ENCODE results near the gene LRGUK.

GRCh38 chr7:131945400-131945940 lies 389.0 kb upstream of the PODXL start:
- PRO-cap = no peak
- RAMPAGE, long total RNA = no peak

DNA sequence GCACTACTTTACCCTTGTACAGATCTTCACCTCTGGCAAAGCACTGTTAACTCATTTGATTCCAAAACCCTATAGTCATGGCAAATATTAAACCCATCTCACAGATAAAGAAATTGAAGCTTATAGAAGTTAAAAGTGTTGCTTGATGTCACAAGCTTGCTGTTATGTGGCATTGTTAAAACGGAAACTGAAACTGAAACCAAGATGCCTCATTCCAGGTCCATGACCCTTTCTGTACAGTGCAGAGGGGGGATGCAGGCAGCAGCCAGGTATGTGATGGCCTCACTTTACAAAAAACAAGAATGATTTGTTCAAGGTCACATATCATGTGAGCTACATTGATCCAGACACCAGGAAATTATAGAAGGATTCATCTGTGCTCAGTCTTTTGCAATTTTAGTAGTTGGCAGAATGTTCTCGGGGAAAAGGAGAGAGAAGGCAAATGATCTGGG lies 90.1 kb upstream of the PLXNA4 start:
- PRO-cap = no peak
- RAMPAGE, long total RNA = no peak

DNA sequence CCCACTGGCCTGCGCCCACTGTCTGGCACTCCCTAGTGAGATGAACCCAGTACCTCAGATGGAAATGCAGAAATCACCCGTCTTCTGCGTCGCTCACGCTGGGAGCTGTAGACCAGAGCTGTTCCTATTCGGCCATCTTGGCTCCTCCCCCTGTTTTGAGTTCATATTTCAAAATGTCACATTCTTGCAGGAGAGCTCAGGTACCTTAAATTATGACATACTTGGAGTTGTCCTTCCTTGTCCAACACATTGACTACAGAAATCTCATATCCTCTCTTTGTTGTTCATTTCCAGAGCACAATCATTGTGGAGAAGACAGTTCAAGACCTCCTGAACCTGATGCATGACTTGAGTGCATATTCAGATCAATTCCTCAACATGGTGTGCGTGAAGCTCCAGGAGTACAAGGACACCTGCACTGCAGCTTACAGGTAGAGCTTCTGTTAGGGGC lies 231.8 kb upstream of the LRGUK start:
- PRO-cap = no peak
- RAMPAGE, long total RNA = no peak

GRCh38 chr7:134126755-134127884 lies at the start of gene LRGUK:
Gene LRGUK, plus strand, starts transcription at chr7:134127340.
- PRO-cap = no peak
- RAMPAGE, long total RNA = no peak

GRCh38 chr7:134278780-134279223 lies 37.9 kb downstream of the SLC35B4 start:
- PRO-cap = no peak
- RAMPAGE, long total RNA = no peak

- PRO-cap = no peak
- RAMPAGE, long total RNA = no peak
Observed at GRCh38 chr7:134316179-134316294, 693 bp downstream of the SLC35B4 start.

GRCh38 chr7:134360042-134360535 lies 43.4 kb upstream of the SLC35B4 start:
- PRO-cap = no peak
- RAMPAGE, long total RNA = no peak

DNA sequence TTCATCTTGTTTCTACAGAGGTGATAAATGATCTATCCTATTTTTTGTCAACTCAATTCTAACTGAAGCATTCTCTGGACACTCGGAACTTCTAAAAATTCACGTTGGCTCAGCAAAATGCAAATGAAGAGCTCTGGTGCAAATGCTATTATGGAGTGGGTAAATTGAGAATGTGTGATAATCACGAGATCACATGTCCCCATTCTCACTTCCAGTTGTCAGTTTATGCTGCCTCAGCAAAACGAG lies 29.5 kb downstream of the AKR1B1 start:
- PRO-cap = no peak
- RAMPAGE, long total RNA = no peak

- PRO-cap = no peak
- RAMPAGE, long total RNA = no peak
Observed at GRCh38 chr7:134431642-134432236, 27.2 kb downstream of the AKR1B1 start.

GRCh38 chr7:134517224-134517684 lies 10.1 kb upstream of the AKR1B10 start:
- PRO-cap = no peak
- RAMPAGE, long total RNA = no peak

GRCh38 chr7:134533509-134533841 lies 6.1 kb downstream of the AKR1B10 start:
- PRO-cap = no peak
- RAMPAGE, long total RNA = no peak

GRCh38 chr7:134546948-134547350 lies 2.0 kb upstream of the AKR1B15 start:
- PRO-cap = no peak
- RAMPAGE, long total RNA = no peak

- PRO-cap = no peak
- RAMPAGE, long total RNA = no peak
Observed at GRCh38 chr7:134703777-134704153, 57.1 kb downstream of the BPGM start.

DNA sequence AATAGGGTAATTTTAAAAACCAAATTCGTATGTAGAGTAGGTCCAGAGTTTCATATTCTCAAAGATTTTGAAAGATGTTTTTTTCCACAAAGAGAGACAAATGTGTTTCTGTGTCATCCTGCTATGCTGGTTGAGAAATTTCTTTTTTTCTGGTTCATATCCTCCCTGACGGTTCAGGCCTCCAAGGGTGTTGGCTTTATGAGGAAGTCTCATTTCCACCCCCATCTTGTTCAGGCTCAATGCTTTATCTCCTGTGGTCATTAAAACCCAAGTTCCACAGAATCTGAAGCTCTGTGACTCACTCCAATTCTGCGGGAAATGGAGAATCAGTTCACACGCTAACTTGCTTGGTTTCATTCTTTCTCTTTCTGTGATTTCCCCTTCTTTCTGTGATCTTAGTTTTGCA lies 41.5 kb upstream of the CALD1 start:
- PRO-cap = no peak
- RAMPAGE, long total RNA = no peak

DNA sequence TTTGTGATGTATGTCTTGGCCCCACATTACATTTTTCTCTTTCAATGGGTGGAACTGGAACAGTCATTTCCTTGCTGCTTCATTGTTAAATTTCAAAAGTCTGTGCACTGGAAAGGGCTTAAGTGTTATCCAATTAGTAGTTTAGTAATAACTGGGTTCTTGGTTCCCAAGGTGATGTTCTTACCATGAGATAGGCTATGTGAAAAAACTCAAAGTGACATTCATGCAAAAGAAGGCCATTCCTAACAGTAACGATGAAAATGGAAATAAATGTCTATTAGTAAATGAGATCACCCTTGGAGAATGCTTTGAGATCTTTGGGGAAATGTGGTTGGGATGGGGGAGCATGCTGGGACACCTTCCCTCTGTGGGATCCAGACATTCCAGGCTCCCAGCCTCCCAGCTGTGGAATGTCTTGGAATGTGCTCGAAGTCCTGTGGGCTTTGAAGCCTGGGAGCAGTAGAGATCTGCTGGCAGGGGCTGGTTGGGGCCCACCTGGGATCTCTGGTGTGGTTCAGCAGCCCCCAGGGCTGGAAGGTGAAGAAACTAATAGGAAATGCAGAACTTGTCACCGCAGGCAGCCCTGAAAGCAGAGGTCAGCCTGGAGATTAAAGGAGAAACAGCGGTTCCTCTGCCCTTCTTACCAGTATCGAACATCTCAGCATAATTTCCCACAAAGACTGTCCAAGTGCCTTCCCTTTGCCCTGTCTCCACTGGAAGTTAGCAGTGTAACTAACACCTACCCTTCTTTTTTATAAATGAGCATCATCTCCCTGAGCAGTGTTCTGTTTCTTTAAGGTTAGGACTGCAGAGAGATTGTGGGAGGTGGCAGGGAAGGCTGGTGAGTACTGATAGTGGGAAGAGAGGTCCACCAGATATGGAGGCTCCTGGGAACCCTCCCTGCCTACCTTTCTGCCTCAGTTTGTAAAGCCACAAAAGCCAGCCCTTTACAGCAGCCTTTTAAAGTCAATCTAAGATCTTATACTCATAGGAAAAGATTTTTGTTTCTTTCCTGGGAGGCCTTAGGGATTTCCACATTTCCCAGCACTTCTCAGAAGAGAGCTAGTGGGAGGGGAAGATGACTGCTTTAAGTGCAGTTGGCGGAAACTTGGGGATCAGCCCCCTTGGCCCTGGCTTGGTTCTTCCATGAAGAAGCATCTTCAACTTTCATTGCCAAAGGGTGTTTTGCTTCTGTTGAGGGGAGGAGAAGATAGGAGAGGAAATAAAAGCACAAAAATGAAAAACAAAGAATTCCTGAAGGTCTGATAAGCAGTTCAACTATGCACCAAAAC lies 36.9 kb upstream of the CALD1 start:
- PRO-cap = no peak
- RAMPAGE, long total RNA = no peak

DNA sequence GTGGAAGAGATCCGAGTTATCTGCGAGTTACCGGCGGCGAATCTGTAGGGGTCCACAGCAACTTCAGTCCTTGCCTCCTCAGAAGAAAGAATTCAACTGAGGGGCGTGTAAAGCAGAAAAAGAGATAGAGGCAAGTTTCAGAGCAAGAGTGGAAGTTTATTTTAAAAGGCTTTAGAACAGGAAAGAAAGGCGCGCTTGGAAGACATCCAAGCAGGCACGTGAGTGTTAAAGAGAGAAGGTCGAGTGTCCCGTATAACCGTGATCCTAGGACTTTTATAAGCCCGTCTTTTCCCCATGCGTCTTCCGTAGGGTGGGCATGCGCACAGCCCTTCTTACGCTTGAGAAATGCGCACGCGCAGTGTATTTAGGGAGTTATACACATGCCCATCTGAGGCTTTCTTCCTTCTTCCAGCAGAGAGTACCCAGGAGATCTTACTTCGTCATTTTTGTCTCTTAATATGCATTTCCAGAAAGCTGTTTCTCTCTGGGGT lies 52.4 kb downstream of the CALD1 start:
- PRO-cap = no peak
- RAMPAGE, long total RNA = no peak

DNA sequence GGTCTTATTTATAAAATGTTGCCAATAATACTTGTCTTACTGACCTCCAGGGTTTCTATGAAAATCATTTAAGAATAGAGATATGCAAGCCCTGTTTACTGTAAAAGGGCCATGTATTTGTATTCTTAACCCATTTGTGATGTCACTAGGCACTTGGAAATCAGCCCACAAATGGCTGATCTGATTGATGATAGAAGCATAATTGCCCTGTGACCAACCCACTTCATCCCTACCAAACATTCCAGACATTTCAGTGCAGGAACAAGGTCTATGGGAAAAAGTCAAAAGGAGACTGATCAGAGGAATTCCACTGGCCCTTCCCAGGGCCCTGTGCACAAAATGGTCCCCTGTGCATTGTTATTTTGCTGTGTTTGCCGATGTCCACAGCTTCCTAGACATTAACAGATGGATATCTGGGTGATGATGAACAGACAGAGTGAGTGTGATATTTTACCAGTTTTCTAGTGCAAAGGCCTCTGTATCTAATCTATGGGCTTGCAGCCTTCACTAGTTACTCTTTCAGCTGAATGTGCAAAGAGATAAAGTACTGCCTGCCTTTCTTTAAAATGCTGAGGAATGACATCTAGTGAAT lies 55.2 kb downstream of the CALD1 start:
- PRO-cap = no peak
- RAMPAGE, long total RNA = no peak

DNA sequence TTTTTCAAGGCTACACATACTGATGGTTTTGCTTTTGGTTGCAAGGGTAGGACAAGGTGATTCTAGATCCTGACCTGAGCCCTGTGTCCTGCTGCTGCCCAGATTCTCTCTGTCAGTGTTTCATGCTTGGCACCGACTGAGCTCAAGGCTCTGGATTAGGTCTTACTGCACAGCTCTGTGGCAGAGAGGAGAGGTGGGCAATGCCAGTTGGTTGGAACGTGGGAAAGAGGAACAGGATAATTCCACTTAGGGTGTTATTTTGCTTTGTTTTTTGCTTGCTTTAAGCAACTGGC lies 55.7 kb downstream of the CALD1 start:
- PRO-cap = no peak
- RAMPAGE, long total RNA = no peak

GRCh38 chr7:134947094-134947933 lies 39.0 kb upstream of the AGBL3 start:
- PRO-cap = no peak
- RAMPAGE, long total RNA = no peak

- PRO-cap = no peak
- RAMPAGE, long total RNA = no peak
Observed at GRCh38 chr7:134985978-134986300, 369 bp upstream of the AGBL3 start.

All from Karpas-422 (cell line).